Metanephros (tissue), 2 donors: Measurements from ENCODE around the genes DCTN3 and IL11RA.

GRCh38 chr9:34045892-34046449 is 2.7 kb downstream of the UBAP2 start:
- RAMPAGE, long total RNA = no peak

DNA sequence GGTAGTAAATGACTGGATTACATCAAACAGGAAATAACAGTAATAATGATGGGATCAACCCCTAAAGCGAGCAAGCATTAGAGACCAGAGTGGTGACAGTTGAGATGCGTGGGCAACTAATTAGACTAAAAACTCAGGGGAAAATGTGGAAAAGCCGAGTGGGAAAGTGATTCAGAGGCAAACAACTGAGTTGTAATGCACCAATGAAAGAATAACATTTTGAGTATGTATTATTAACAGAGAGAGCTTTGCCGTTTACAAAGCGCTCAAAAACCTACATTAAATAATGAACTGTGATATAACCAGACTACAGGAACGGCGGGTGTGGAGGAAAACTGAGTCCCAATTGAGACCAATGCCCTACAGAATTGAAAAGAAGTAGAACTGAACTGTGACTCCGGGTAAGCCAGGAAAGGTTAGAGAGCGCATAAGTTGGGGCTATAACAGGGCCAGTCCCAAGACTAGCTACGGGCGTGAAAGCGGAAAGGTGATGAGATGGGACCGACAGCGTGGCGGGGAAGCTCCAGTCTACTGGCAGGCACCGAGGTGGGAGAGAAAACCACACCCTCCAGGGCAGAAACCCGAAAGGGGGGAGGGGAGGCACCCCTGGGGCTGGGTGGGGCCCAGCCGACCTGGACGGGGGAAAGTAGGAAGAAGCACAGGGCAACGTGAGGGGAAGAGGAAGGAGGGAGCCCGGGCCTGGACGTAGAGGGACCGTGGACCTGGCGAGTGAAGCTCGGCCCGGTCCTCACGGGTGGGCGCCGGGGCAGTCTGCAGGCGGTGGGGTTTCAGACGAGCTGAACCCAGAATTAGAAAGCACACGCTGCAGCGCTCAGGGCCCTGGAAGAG is 515 bp downstream of the UBAP2 start:
- RAMPAGE, long total RNA = no peak

GRCh38 chr9:34215154-34215800 is 36.4 kb downstream of the UBAP1 start:
- RAMPAGE, long total RNA = no peak

GRCh38 chr9:34252497-34253333 is 73.9 kb downstream of the UBAP1 start:
- RAMPAGE, long total RNA = no peak

DNA sequence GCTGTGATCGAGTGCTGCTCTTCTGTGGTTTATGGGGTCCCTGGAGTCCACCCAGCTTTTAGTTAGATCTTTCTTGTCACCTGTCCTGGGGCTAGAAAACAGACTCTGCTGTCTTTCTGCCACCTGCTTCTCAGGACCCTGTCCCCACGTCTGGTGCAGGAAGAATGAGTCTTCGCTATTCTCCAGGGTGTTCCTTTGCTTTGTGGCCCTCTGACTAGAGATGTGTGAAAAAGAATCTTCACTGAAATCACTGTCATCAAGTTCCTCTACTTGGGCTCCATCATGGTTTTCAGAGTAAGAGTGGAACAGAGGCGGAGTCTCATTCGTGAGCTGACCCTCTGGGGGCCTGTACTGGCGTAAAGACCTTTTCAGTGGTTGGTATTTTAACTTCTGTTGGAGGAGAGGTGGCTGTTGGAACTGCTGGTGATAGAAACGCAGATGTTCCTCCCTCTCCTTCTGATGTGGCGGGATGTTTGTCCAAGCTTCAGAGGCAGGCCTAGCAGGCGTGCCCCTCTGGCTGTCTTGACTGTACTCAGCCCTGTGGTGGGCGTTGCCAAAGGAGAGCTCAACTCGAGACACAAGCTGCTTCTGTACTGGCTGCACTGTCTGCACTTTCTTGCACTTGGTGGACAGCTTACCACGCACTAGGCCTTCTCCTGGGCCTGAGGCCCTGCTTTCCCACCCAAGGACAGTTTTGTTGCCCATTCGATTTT is 72.0 kb downstream of the KIF24 start:
- RAMPAGE, long total RNA = no peak

- RAMPAGE, long total RNA = no peak
Measured at GRCh38 chr9:34263355-34263633, 65.8 kb downstream of the KIF24 start.

- RAMPAGE, long total RNA = no peak
Measured at GRCh38 chr9:34290949-34291378, 38.1 kb downstream of the KIF24 start.

DNA sequence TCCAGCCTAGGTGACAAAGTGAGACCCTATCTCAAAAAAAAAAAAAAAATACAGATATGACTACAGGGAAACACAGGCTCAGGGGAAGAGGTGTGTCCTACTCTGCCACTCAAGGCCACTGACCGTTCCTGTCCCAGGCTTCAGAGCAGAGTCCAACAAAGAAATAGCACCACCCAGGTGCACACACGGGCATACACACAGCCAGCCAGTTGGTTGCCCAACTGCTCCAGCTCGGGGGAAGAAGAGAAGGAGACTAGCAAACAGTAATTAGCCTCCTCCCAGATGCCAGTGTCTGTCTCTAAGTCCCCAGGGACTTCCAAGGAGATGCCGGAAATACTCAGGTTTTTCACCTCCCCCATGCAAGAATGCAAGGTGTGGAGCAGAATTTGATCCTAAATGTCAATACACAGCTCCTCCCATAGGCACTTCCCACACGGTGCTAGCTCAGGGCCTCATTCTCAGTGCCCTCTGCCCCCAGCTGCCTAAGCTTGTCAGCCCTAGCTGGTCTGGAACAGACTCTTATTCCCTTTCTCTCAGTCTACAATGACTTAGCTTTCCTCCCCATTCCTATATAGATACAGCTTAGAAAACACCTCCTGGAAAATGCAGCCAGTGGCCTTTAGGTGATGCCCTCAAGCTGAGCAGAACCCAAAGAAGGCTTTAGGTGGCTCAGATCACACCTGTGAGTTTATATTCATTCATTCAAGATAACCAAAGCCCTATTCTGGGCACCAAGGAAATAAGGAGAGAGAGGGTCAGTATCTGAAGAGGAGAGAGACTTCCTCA is 1.6 kb downstream of the MYORG start:
- RAMPAGE, long total RNA = no peak

GRCh38 chr9:34512360-34513275 is 10.2 kb downstream of the ENHO start:
- RAMPAGE, long total RNA = no peak

DNA sequence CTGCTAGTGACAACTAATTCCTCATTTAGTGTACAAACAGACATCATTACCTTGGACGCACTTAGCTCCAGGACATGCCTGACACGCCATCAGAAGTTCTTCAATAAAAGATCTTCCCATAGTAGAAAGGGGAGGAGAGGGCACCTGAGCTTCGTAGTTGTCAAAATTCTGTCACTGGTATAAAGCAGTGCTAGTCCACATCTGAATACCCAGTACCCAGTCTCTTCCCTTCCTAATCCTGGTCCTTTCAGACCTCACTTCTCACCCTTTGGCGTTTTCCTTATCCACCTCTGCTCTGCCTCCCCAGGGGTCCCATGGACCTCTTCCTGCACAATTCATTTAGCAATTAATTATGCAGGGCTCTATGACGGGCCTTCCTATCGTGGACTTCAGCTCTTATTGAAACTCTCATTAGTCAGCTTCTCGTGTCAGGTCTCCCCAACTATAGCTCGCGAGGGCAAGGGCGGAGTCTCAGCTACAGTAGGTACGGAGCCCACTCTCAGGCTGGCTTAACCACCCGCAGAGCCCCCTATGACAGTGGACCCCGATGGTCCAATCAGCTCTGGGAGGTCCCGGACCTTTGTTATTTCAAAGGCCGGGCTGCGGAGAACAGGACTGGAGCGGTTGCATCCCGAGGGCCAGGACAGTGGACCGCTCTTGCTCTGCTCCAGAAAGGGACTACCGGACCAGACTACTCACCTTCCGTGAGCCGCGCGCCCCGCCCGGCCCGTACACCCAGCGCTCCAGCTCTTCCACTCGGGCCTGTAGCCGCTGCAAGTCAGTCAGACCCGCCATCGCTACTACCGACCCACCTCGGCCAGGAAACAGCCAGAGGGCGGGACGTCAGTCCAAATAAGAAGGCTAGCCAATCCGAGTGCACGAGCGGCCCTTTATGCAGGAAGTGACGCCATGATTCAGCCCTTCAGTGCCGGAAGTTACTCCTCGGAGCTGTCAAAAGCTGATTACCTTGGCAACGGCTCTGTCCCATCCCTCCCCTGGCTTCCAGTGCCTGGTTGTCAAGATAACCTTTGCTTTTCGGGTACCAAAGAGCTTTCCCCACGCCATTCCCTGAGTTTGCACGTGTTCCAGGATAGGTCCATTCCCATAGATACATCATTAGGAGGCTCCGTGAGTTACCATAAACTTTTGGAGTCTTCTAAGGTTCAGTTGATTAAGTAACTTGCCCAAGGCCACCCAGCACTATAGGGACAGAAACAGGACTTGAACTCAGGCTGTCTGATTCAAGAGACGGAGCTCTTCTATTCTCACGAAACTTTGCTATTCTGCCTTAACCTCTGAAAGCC is at the start of gene DCTN3:
DCTN3 (minus strand) TSS at position 826 of the 1,304 bp plus-strand sequence.
- RAMPAGE, long total RNA = start-site peak on the minus strand centred at position 818 of the sequence, 28 bp wide, 251 and 228 reads in 2 replicates

DNA sequence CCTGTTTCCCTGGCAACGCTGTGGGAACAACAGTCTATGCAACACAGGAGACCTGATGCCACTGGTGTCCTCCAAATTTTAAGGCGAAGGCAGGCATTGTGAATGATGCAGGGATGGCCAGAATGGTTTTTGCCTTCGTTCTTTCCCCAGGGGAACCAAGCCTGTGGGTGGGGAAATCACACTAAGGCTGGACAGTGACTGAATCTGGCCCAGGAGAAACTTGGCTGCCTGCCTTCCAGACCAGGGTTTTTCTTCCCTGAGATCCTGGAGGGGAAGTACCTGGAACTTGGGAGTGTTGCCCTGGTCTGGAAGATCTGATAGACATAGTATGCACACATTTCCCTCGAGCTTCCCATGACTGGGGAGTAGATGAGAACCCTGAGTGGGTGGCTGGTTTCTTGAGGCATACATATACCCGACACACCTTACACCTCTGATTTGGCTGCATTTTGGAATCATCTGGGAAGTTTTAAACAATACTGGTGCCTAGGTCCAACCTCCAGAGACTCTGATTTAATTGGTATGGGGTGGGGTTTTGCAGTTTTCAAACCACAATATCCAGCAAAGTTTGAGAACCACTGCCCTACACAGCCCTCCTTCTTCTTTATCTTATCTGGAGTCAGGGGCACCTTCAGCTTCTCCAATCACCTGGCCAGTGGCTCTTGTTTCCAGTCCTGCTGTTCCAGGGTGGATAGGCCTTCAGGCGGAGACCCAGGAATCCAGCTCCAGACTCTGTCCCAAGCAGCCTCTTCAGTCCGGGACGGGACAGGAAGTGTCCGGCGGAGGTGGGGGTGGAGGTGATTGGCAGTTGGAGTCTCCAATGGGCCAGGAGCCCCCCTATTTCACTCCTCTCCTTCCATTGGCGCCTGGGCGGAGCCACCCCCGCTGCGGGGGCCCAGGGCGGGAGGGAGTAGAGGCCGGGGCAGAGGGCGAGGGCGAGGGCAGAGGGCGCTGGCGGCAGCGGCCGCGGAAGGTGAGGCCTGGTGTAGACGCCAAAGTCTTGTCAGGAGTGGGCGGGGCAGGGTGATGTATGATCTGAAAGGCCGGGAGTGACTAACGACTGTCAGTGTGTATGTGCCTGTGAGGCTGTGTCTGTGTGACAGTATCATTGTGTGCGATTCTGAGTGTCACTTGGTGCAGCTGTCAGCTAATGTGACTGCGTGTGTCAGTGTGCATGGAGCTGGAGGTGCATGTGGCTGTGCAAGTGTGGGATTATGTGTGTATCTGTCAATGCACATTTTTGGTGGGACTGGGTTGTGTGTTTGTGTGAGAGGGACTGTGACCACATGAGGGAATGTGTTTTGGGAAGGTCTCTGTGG is at the start of gene IL11RA:
IL11RA (plus strand) TSS at position 925 of the 1,319 bp plus-strand sequence.
- RAMPAGE, long total RNA = start-site peak on the plus strand centred at position 922 of the sequence, 48 bp wide, 109 and 61 reads in 2 replicates

DNA sequence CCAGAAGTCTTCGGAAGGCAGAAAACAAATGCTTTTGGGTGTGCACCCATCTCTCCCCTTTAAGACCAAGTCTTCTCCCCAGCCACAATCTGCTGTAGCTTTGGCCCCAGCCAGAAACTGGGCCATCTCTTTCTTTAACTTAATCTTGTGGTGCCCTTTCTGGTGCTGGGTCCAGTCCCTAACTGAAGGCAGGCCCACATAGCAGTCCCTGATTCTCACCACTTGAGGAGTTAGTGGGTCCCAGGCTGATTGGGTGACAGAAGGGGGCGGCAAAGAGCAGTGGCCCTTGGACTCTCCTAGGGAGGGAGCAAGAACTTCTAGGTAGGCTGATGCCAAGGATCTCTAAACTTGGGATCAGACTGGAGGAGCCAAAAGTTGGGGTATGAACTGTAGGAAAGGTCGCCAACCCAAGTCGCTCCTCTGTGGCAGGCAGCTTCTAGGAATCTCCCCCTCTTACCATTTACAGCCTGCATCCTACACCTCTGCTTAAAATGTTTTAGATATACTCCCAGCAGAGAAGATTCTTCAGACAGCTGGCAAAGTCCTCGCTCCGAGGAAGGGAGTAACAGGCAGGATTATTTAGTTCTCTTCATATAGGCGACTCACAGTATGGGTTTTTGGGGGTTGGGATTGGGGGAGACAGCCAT is 1.5 kb downstream of the ENSG00000187186 start:
- RAMPAGE, long total RNA = no peak

DNA sequence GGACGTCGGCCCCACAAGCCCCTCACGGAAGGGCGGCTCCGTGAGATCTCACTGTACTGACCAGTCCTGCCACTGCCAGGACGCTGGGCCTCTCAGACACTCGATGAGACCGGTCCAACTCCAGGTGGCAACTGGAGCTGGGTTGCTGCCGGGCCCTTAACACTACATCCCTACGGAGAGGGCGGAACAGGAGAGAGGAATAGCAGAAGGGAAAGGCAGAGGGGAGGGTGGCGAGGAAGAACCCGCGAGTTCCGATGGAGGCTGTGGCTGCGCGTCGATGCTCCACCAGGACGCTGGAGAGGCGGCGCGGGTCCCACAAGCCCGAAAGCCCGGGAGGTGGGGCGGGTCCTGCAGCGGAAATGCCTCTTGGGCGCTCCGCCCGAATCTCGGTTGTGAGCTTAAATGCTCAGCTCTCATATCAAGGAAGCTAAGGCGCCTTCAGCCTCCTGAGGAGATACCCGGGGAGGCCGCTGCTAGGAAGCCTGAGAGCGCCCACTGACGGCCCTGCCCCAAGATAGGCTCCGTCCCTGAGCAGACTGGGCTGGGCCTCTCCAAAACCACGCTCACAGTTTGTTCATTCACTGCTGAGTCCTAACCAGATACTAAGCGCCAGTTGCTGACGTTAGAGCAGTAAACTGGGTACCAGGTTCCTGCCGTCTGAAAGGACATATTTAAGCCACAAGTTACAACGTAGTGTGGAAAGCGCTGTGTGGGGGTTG is 5.8 kb upstream of the C9orf131 start:
- RAMPAGE, long total RNA = no peak

- RAMPAGE, long total RNA = no peak
Measured at GRCh38 chr9:35070669-35071159, 1.7 kb downstream of the VCP start.

- RAMPAGE, long total RNA = no peak
Measured at GRCh38 chr9:35300368-35300801, 138.6 kb downstream of the UNC13B start.

DNA sequence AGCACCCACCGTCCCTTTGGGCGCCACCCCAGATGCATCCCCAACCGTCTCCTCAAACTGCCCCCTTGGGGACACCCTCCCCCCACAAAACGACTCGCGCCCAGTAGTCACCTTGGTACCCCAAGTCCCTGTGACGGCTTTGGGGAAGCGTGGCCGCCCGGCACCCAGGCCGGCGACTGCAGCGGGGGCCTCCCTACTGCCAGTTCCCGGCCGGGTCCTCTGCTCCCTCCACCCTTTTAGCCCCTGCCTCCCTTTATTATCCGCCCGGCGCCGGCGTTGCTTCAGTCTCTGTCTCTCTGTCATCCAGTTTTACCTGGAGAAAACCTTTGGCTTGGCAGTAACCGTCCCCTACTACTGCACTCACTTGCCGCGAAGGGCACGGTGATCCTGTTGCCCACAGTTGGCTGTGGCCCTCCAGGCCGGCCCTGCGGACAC is 534 bp downstream of the RUSC2 start:
- RAMPAGE, long total RNA = no peak

DNA sequence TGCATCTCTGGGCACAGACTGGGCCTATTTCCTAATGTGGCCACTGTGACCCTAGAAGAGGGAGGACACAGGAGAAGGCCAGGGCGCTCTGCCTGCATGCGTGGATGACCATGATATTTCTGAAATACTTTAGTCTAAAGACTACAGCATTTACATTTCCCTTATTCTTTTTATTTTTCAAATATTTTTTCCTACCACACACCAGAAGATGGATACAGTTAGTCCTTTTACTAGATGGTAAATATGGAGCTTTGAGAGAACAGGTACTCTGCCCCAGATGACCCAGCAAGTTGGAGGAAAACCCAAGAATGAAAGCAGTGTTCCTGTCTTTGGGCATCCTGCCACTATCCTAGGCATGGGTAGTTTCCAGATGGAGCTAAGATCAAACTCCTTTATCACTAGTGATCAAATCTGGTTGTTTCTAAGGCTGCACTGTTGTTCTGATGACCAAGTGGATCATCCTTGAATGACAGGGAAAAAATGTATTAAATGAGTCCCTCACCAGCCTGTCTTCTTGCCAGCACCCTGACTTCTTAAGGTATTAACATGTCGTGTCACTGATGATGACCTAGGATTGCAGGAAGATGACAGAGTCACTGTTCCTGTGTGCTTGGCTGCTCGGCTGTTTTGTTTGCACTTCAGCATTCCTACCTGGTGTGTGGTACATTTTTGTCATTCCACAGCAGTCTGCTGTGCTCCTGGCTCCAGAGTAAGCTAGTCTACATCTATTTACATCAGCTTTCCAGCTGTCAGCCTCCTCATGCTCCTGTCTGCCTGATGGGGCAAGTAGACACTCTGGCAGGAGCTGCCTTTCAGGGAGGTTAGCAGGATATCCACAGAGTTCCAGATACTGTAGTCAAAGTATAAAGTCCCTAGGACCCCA is 28.0 kb downstream of the RUSC2 start:
- RAMPAGE, long total RNA = no peak

DNA sequence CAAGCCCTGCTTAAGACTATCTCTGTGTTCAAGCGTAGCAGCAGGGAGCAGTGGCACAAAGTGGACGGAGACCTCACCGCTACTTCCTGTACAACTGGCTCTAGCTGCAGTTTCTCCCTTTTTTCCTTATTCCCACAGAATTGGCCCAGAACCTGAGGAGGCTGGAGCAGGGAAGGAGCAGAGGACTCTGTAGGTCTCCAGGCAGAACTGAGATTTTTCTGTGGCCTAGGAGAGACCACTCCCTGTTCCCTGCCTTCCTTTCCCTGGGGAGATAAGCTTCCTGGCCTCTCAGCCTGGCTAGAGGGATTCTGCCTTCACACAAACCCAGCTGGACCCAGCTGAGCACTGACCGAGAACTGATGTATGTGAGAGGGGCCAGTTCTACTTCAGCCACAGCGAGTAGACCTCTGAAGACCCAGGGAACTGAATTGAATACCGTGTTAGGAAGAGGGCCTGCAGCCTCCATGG is 25.8 kb downstream of the FAM166B start:
- RAMPAGE, long total RNA = no peak

DNA sequence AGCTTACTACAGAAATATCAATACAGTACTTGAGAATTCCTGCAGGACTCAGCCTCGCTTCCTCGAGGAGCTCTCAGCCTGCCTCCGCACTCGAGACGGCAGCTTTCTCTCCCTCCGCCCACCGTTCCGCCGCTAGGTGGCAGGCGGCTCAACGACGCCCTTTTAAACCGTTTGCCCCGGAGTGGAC is 1.3 kb upstream of the TESK1 start:
- RAMPAGE, long total RNA = no peak

- RAMPAGE, long total RNA = no peak
Measured at GRCh38 chr9:35616849-35617442, 1.3 kb downstream of the CD72 start.